ENCODE measurements around the genes PP2D1, NKIRAS1 and NR1D2.

DNA sequence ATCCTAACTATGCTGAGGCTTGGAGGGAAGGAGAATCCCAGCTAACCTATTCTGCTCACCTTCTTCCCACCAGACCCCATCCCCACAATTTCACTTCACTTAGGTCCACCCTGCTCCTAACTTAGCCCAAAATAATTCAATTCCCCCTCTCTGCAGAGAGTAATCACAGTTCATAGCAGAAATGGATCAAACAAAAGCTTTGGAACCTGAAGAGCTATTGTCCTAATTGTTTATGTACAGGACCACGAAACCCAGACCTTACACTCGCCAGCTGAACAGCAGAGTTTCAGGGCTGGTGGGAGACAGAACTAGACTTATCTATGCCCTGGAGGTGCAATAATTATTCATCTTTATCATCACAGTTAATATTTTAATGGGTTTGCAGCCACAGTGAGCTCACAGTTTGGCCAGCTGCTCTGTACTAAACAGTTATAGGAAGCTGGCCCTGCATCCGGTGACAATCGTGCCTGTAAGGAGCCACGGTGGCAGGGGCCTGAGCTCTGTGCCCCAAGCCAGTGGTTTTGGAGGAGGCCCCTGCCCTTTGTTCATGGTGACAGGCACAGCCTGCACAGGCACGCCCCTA lies 3.0 kb upstream of the RFTN1 start:
- RRBS, result no CpG with 5 or more reads among the region's 6 CpGs

DNA sequence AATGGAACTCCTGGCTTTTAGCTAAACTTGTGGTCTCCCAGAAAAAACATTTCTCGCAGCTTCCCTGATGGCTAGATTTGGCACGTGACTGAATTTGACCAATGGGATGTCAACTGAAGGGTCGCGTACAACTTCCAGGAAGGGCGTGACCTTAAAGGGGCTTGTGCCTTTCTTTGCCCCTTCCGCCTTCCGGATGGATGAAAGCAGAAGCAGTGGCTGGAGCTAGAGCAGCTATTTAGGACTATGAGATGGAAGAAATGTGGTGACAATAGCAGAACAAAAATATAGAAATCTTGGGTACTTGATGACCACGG lies 22.6 kb upstream of the RFTN1 start:
- RRBS, result no CpG with 5 or more reads among the region's 8 CpGs

GRCh38 chr3:16788662-16788976 lies 96.1 kb upstream of the PLCL2 start:
- RRBS, result no CpG with 5 or more reads among the region's 3 CpGs

- RRBS, result no CpG with 5 or more reads among the region's 1 CpG
Measured at GRCh38 chr3:16924028-16924302, 39.2 kb downstream of the PLCL2 start.

DNA sequence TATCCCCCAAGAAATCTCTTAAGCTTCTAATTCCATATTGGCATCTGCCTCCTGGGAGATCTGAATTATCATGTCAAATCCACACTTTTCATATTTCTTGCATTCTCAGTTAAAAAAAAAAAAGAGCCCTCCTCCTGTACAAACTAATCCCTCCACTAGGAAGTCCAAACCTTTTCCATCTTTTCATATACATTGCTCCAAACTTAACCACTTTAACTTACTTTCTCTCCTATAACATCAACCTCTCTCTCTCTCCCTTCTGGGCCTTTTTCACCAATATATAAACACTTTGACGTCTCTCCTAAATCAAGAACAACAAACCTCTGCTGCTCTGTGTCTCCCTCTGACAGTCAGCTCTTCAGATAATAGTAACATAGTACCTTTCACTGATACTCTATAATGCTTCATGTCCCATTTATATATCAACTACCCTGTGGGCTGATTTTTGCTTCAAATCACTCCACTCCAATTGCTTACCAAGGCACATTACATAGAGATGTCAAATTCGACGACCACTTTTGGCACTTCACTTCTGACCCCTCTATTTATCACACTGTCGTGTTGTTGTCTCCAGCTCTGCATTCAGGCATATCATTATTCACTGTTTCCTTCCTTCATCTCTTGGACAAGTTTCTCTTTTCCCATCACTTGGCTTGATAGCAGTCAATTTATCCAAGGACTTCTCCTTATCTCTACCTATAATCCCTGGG lies 170.1 kb downstream of the TBC1D5 start:
- RRBS, result no CpG with 5 or more reads among the region's 4 CpGs

GRCh38 chr3:18425582-18426537 lies 721 bp upstream of the SATB1 start:
- RRBS, result 3% methylated on average over 15 of the region's 57 CpGs

DNA sequence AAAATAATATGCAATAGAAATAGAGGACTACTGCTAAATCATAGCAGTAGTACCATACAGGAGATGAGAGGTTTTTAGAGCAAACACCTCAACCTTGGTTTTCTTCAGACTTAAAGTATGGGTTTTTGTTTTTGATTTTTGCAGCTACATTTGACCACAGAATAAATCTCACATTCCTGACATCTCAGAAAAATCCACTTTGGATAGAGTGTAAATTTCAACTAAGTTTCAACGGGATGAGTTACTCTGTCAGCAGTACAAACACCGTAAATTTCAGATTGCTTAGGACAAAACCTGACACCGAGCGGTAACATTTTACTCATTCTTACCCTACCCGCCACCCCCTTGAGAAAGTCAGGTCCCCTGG lies 17.8 kb upstream of the SATB1 start:
- RRBS, result no CpG with 5 or more reads among the region's 5 CpGs

DNA sequence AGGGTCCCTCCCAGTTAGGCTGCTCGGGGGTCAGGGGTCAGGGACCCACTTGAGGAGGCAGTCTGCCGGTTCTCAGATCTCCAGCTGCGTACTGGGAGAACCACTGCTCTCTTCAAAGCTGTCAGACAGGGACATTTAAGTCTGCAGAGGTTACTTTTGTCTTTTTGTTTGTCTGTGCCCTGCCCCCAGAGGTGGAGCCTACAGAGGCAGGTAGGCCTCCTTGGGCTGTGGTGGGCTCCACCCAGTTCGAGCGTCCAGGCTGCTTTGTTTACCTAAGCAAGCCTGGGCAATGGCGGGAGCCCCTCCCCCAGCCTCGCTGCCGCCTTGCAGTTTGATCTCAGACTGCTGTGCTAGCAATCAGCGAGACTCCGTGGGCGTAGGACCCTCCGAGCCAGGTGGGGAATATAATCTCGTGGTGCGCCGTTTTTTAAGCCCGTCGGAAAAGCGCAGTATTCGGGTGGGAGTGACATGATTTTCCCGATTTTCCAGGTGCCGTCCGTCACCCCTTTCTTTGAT lies 268.5 kb upstream of the SATB1 start:
- RRBS, result no CpG with 5 or more reads among the region's 22 CpGs

GRCh38 chr3:20012001-20012490 lies at the start of gene PP2D1:
PP2D1 (minus strand) TSS chr3:20012264.
- RRBS, result no CpG with 5 or more reads among the region's 5 CpGs

DNA sequence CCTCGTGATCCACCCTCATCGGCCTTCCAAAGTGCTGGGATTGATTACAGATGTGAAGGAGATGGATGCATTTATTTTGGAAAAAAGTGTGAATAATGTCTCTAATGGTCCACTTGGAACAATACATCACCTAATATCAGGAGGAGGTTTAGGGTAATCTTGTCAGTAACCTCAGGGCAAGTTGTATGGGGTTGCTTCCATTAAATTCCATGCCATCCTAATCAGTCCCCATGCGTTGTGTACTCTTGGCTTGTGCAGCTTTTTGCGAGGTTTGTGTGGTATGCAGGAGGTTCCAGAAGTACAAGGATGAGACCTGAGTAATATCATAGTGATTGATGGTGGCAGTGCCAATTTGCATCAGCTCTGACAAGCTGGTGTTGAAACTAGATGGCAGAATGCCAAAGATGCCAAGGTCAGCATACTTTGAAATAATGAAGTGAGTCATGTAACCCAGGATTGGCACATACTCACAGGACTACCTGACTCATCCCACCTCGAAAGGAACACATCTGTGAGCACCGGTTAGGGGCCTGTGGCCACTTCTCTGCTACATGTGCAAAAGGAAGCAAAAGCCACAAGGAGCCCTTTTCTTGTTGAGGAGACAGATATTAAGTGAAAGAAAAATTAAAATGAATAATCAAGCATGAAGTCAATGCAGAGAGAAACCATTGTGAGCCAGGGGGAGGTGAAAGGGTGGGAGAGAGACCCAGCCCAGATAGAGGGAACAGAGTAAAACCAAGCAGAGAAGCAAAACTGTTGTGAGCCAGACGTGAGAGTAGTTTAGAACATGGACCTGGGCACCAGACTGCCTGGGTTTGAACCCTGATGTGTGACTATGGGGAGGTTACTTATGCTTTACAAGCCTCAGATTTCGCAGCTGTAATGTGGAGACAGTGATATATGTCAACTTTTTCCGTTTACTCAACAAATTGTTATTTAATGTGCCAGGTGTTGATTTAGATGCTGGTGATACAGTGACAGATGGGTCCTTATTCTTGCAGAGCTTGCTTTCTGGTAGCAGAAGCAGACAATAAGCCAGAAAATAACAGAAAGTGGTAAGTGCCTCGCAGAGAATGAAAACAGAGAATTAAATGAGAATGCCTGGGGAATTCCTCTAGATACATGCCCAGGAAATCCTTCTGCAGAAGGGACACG lies 14.5 kb downstream of the KAT2B start:
- RRBS, result no CpG with 5 or more reads among the region's 11 CpGs

- RRBS, result no CpG with 5 or more reads among the region's 8 CpGs
Measured at GRCh38 chr3:20141684-20142525, 44.1 kb downstream of the SGO1 start.

DNA sequence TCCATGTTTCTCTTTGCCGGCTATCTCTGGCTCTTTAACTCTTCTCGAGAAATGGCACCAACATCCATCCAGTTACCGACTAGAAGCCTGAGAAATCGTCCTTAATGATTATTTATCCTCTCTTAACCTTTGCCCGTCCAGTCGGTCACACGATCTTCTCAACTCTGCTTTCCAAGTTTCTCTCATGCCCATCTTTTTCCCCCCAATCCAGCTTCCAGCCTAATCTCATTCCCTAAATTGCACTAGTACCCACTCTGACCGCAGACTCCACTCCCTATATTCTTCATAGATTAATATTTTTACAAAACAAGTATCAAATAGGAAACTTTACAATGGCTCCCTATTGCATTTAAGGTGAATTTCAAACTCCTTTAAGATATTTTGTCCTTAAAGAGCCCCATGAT lies 691 bp upstream of the SGO1 start:
- RRBS, result no CpG with 5 or more reads among the region's 8 CpGs

- RRBS, result no CpG with 5 or more reads among the region's 11 CpGs
Measured at GRCh38 chr3:22801123-22801603, 402.0 kb upstream of the UBE2E2 start.

- RRBS, result no CpG with 5 or more reads among the region's 30 CpGs
Measured at GRCh38 chr3:23202302-23202834, 759 bp upstream of the UBE2E2 start.

DNA sequence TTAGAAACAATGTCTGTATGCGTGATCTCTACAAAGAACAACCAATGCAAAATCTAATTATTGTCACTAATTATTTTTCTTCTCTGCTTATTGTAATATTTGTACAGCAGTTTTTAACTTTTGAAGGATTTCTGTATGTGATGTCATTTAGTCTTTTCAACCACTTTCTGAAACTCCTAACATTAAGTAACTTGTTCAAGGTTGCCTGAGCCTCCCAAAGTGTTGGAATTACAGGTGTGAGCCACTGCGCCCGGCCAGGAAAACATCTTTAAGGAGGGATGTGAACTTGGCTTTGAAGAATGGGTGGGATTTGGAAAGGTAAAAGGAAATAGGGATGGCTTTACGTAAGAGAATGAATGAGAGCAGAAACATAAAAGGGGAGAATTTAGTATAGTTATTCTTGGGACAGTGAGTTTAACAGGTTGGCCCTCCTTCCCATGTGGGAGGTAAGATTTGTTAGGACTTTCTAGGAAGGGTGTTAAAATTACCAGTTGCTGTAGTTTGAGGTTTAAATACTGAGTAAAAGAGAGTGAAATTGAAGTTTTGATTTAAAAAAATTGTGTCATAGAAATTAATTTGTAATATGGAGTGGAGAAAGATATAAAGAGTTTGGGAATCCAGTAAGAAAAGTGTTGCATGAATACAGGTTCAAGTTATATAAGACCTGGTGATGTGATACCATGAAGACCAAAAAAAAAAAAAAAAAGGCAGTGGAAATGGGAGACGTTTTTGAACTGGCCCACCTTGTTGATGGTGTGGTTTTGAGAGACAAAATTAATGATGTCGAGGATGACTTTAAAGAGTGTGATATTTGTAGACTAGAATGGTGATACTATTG lies 23.4 kb downstream of the UBE2E2 start:
- RRBS, result no CpG with 5 or more reads among the region's 6 CpGs

DNA sequence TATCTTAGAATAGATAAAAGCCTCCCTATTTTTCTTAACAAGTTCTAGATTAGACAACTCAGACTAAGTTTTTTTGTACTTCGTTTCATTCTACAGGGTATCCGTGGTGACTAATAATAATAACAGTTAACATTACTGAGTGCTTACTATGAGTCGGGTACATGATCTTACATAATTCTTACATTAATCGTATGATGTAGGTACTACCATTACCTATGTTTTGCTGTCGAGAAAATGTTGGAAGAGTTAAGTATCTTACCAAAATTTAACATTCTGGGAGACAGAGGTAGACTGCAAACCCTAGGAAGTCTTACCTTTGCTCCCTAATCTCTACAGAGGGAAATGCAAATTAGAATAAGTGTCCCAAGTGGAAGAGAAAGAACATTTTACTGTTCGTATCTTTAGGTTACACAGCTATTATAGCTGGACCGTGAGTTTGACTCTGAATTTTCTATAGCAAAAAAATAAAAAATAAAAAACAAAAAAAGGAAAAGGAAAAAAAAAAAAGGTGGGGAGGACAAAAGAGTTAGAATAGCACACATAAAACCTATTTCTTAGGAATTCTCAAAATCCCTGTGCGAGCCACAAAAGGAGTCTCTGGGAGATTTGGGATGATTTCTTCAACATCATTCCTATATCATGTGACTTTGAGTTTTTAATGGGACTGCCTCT lies 60.9 kb downstream of the UBE2E2 start:
- RRBS, result no CpG with 5 or more reads among the region's 8 CpGs

DNA sequence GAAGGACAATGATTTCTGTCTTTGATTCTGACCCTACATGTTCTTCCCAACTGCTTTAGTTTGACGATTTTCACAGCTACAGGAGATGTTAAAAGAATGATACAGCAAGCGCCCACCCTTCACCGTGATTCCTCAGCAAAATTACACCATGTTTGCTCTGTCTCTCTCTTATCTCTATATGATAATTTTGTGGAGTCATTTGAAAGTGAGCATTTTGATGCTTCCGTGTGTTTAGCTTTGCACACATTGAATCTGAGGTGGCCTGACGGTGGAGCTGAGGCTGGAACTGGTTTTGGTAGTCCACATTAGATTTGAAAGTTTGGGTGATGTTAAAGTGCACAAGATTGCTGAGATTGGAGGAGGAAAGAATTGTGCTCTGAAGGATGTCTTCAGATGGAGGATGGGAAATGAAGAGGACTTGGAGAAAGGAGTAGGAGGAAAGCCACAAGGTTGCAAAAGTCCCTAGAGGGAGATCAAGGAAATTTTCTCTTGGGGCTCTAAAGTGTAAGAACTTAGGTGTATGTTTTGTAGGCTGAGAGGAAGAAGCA lies 12.7 kb downstream of the UBE2E1 start:
- RRBS, result no CpG with 5 or more reads among the region's 5 CpGs

DNA sequence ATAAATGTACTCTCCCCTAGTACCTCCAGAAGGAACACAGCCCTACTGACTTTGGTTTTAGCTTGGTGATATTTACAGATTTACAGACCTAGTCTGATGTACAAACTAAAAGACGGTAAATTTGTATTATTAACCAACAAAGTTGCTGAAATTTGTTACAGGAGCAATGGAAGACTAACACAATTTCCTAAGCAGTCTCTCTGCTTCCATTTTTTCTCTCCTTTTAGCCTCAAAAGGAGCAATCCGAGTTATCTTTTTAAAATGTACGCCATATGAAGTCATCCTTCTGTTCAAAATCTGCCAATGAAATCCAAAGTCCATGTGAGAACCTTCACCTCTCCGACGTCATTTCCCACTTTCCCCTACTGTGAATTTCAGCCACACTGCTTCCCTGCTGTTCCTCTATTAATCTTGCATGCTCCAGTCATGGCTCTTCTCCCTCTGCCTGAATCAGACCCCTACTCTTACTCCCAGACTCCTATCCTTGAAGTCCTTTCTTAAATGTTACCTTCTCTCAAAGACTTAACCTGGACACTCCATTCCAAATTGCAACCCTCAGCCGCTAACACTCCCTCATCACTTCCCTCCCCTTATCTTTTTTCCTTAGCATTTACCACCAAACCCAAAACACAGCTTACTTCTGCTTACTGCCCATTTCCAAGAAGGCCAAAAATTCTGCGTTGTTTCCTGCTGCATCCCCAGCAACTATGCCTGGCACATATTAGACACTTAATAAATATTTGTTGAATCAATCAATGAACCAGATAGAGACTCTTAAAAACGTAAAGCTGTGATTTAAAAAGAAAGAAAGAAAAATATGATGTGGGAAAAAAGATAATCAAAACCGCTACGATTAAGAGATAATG lies 1.2 kb downstream of the NKIRAS1 start:
- RRBS, result no CpG with 5 or more reads among the region's 10 CpGs

GRCh38 chr3:23916307-23917344 lies at the start of gene NKIRAS1:
NKIRAS1 (minus strand) TSS chr3:23916990.
- RRBS, result 6% methylated on average over 11 of the region's 84 CpGs

DNA sequence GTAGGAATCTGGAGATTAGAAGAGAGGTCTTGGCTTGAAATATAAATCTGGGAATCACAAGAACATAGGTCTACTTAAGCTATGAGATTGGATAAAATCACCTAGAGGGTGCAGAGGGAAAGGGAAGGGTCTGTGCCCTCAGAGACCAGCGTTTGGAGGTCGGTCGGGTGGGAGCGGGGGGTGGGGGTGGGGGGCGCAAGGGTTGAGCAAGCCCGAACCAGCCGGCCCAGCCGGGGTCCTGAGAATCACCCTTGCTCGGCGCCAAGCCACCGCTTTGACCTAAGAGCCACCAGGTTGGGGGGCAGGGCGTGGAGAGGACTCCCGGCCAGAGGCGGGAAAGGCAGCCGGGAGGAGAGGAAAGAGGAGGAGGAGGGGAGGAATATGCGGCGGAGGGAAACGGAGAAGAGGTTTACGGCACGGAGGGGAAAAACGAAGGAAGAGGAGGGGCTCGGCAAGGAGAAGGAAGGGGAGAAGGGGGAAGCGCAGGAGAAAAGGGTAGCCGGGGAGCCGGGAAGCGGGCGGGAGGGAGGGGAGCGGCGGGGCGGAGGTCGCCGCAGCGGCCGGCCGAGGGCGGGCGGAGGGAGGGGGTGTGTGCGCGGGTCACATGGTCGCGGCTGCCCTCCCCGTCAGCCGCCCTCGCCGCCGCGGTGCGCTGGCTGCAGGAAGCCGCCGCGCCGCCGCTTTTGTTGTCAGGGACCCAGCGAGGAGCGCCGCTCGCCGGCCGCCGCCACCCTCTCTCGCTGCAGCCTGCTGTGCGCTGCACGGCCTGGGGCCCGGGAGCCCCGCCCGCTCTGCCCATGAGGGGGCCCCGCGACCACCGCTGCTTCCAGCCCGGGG lies at the start of gene NR1D2:
Gene NR1D2 (plus strand): TSS at position 626 of the 837 bp plus-strand sequence.
- RRBS, result 3% methylated on average over 24 of the region's 70 CpGs

All from islet of Langerhans (tissue), 1 donor.